HL-60 (cell line): ENCODE measurements around a stretch of chr6.

- RRBS = no CpG with 5 or more reads among the region's 4 CpGs
Observed at GRCh38 chr6:144481958-144482522, 196.9 kb downstream of the UTRN start.

GRCh38 chr6:144623670-144624469 is 338.7 kb downstream of the UTRN start:
- RRBS = no CpG with 5 or more reads among the region's 4 CpGs

- RRBS = no CpG with 5 or more reads among the region's 7 CpGs
Observed at GRCh38 chr6:144624470-144625108, 339.5 kb downstream of the UTRN start.

- RRBS = no CpG with 5 or more reads among the region's 3 CpGs
Observed at GRCh38 chr6:144852054-144853054, 567.2 kb downstream of the UTRN start.

- RRBS = no CpG with 5 or more reads among the region's 4 CpGs
Observed at GRCh38 chr6:146887300-146887640, 288.5 kb downstream of the ADGB start.

DNA sequence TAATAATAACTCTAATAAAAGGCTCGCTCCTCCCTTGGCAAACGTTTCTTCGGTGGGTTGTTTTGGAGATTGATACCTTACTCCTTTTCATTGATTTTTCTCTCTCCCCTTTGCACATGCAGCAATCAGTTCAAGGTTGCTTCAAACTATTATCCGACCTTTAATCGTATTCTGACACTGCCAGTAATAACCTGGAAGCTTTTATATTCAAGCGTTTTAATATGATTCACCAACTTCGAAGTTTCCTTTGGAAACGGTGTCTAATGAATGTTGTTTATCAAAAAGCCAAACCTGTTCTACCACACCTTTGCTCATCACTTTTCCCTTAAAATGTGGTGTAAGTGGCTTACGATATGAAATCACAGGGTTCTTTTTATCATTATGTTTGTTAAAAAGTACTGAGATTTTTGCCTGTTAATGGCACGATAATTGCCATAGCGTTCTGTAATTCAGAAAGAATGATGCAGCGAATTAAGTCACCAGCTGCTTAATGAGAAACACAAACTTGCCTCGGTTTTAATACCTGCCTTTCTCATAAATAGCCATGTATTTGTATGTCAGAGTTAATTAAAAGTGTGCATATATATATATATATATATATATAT is 678 bp downstream of the STXBP5 start:
- RRBS = no CpG with 5 or more reads among the region's 13 CpGs

- RRBS = no CpG with 5 or more reads among the region's 6 CpGs
Observed at GRCh38 chr6:147205505-147206404, 1.5 kb downstream of the STXBP5 start.

DNA sequence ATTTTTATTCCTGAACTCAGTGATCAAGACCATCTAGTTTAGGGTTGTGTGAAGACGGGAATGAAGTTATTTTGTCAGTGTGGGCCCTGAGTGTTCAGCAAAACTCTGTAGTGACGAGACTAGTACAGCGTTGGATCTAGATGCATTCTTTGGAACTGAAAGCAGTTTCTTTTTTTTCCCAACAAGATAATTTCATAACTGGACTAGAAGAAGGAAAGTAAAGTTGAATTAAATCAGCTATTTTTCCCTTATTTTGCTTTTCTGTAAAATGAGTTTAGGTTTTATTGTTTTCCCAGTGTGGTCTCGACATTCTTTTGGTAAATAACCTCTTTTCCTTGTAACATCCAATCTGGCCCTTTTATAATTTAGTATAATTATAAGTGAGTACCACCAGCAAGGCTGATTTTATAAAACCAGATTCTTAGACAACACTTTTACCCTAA is 3.3 kb downstream of the STXBP5 start:
- RRBS = no CpG with 5 or more reads among the region's 4 CpGs

DNA sequence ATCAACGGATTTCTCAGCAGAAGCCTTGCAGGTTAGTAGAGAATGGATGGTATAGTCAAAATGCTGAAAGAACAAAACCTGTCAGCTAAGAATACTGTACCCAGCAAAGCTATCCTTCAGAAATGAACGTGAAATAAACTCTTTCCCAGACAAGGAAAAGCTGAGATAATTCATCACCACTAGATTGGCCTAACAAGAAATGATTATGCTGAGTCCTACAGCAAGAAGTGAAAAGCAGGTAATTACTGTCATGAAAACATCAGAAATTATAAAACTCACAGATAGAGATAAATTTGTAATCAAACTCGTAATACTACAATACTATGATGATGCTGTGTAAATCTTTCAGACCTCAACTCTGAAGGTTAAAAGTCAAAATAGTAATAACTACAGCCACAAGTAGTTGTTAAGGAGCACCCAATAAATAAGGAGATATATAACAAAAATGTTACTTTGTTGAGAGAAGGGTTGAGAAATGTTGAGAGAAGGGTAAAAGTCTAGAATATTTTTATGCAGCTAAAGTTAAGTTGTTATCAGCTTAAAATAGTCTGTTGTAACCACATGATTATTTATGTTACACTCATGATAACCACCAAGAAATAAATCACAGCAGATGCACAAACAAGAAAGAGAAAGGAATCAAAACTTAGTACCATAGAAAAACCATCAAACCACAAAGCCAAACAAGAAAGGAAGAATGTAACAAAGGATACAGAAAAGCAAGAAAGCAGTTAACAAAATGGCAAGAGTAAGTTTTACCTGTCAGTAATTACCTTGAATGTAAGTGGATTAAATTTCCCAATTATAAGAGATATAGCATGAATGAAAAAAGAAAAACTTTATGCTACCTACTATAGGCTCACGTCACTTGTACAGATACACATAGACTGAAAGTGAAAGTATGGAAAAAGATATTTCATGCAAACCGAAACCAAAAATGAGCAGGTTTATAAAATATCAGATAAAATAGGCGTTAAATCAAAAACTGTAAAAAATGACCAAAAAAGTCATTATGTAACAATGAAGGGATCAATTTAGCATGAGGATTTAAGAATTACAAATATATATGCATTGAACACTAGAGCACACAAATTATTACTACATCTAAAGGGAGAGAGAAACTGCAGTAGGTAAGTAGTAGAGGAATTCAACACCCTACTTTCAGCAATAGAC is 93.4 kb downstream of the STXBP5 start:
- RRBS = no CpG with 5 or more reads among the region's 6 CpGs

GRCh38 chr6:147303983-147305167 is 100.2 kb downstream of the STXBP5 start:
- RRBS = no CpG with 5 or more reads among the region's 7 CpGs

- RRBS = no CpG with 5 or more reads among the region's 6 CpGs
Observed at GRCh38 chr6:147313633-147314572, 109.7 kb downstream of the STXBP5 start.

DNA sequence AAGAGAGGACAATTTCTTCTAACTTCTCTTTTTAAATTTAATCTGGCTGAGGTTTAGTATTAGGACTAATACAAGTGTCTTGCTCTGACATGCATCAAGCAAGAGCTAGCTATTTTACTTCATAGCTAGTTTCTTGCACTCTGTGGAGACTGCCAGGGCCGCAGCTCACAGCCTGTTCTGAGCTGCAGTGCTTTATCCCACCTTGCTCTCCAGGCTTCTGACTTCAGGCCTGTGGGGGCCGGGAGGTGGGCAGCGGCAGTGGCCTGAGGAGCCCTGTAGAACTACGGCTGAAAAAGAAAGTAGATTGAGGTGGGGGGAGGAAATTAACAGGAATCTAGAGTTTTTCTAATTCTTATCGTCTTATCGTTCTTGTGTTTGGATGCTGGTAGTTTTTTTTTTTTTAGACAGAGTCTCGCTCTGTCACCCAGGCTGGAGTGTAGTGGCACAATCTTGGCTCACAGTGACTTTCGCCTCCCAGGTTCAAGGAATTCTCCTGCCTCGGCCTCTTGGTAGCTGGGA is 56.6 kb downstream of the SAMD5 start:
- RRBS = no CpG with 5 or more reads among the region's 9 CpGs

DNA sequence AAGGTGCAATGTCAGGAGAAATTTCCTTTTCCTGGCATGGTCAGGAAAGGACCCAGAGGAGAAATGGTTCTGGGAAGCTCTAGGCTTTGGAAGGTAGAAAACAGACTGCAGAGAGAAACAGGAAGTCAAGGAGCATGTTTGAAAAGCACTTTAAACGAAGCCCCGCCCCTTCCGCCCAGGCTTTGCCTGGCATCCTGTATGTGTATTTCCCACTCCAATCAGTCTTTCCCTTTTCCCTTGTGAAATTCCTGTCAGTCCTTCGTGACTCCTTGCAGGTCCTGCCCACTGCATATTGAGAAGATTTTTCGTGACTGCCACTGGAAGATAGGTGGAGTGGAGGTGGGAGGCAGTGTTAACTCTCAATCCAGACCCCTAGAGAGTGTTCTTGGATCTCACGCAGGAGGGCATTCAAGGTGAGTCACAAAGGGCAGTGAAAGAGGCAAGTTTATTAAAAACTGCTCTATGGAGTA is 320.9 kb upstream of the SASH1 start:
- RRBS = no CpG with 5 or more reads among the region's 6 CpGs

- RRBS = no CpG with 5 or more reads among the region's 11 CpGs
Observed at GRCh38 chr6:148211695-148212230, 130.9 kb upstream of the SASH1 start.

DNA sequence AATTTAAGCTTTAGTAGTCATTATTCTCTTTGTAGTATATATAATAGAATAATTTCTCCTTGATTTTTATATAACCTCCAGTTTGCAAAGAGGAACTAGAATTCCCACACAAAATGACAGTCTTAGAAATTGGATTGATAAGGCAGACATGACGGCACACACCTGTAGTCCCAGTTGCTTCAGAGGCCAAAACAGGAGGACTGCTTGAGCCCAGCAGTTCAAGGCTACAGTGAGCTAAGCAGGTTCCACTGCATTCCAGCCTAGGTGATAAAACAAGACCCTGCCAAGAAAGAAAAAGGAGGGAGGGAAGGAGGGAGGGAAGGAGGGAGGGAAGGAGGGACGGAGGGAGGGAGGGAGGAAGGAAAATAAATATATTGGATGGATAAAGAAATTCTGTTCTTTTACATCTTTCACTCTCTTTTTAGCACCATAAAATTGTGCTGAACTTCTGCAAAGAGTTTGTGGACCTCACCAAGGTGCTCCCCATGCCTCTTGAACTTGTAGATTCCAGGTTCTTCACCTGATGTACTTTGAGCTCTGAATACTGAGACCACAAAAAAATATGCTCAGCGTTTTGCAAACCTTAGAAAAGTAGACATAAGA is 77.5 kb upstream of the SASH1 start:
- RRBS = no CpG with 5 or more reads among the region's 3 CpGs

DNA sequence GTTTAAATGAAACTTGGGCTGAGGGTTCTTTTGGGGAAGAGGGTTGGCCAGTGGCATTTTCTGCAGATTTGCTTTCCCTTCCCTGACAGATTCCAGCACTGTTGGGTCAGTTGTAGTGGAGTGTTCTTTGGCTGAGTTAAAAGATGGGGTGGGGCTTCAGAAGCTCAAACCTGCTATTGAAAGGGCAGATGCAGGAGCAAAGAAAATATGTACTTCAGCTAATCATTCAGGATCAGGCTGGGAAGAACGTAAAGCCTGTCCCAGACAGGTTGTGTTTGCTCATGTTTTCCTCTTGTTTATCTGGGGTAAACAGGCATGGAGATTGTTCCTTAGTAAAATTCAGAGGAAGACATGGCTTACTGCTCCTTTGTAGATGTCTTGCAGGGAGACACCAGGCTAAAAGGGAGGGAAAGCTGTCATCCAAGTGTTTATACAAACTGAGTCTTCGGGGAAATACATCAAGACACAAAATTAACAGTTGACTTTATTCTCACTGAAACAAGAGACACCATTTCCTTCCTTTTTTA is 2.6 kb downstream of the SASH1 start:
- RRBS = no CpG with 5 or more reads among the region's 2 CpGs

- RRBS = no CpG with 5 or more reads among the region's 11 CpGs
Observed at GRCh38 chr6:148473936-148474443, 131.4 kb downstream of the SASH1 start.

GRCh38 chr6:148482327-148482700 is 139.7 kb downstream of the SASH1 start:
- RRBS = no CpG with 5 or more reads among the region's 3 CpGs

DNA sequence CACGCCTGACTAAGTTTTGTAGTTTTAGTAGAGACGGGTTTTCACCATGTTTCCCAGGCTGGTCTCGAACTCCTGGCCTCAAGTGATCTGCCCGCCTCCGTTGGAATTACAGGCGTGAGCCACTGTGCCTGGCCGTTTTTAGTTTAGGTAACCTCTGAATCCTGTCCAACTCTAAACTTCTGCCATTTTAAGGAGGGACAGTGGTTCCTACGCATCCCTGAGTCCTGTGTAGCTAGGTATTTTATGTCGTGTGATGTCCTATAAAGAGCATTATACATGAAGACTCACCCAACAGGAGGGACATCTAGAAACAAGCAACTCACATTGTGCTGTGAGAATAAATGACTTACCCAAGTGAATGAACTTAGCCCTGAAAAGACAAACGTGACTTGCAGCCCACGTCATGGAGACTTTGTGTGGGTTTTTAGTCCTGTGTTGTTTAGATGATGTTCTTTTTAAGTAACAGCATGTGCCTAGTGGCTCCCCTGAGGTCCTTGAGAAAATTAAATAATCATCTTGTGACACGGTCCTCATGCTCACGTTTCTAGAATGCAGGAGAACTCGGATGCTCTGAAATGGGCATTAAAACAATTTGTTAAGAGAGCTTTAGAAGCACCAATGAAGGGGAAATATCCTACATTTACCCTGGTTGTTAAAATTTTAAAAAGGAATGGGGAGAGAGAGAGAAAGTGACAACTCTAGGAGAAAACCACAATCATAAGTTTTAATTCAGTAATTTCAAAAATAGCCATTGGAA is 165.1 kb downstream of the SASH1 start:
- RRBS = no CpG with 5 or more reads among the region's 14 CpGs

DNA sequence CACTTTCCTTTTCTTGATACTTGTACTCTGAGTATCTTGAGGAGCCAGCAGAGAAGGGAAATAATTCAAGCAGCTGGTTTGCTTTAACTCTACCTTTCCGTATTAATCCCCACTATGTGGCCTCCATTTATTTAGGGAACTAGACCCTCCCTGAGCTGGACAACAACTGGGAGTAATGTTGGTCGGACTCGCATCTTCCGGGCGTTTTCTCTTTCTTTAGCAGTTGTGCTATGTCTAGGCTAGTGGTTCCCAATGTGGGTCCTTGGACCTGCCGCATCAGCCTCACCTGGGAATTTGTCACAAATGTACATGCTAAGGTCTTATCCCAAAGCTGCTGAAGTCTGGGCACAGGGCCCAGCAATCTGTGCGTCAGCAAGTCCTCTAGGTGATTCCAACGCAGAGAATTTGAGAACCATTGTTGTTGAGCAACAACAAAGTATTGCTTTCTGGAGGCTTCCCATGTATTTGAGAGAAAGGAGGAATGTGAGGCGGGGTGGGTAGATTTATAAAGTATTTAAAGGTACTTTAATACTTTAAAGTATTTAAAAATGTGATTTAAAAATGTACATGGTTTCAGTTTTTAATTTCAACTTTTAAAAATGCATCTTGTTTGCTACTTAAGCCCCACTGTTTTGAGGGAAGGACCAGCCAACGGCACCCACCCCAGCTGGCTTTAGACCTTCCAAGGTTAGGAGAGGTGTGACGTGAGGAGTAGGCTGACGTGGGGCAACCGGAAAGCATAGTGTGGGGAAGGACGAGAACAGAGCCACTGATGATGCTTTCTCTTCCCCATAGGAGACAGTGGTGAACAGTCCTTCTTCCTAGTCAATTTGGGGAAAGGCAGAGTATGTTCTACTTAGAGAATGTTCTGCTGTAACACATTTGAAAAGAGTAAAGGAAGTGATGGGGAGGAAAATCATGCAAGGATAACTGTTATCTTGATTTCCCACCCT is 4.1 kb downstream of the UST start:
- RRBS = no CpG with 5 or more reads among the region's 14 CpGs